UCH-1 (cell line): ENCODE measurements around the genes ACKR4, ACAD11, UBA5, TMEM108, CDV3 and TF.

DNA sequence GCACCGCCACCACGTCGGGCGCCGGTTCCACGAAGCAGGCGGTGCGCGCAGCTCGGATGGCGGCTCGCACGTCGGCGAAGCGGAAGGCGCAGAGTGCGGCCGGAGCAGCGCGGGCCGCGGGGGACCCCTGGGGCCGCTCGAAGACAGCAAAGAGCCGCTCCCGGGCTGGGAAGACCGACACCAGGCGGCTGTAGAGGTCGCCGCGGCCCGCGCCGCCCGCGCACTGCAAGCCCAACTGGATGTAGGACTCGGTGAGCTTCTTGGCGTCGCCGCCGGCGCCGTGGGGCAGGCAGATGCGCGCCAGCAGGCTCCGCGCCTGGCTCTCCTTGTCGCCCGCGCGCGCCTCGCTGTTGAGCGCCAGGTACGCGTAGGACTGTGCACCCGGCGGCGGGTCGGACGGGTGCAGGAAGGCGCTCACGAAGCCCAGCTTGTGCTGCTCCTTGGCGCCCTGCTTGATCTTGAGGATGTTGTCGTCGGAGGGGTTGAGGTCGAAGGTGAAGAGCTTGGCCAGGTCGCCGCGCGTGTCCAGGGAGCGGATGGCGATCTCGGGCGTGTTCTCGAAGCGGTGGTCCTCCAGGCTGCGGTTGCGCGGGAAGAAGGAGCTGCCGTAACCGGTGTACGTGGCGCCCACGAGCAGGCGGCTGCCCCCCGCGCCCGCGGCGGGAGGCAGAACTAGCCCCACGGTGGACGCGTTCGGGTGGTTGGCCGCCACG is 935 bp downstream of the PLXND1 start:
- RRBS, result 5% methylated on average over 25 of the region's 98 CpGs

DNA sequence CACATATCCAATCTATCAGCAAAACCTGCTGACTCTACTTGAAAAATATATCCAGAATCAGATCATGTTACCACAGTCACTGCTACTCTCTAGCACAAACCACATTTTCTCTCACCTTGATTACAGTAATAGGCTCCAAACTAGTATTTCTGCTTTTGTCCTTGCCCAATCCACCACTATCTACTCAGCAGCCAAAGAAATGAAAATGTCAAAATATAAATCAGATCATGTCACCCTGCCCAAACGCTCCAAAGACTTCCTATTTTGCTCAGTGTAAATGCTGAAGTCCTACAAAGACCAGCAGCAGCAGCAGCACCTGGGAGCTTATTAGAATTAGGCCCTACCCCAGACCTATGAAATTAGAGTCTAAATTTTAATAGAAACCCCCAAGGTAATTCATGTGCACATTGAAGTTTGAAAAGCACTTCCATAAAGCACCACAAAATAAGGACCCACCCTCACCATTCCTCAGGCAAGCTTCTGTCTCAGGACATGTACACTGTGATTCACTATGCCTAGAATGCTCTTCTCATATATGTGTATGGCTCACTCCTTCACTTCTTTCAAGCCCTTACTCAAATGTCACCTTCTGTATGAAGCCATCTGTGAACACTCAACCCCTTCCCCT is 15.0 kb downstream of the TMCC1 start:
- RRBS, result no CpG with 5 or more reads among the region's 1 CpG

- RRBS, result no CpG with 5 or more reads among the region's 32 CpGs
These were observed 793 bp downstream of the TMCC1 start for GRCh38 chr3:129892576-129893260.

- RRBS, result no CpG with 5 or more reads among the region's 14 CpGs
These were observed 62.6 kb downstream of the ALG1L2 start for GRCh38 chr3:130144153-130144682.

DNA sequence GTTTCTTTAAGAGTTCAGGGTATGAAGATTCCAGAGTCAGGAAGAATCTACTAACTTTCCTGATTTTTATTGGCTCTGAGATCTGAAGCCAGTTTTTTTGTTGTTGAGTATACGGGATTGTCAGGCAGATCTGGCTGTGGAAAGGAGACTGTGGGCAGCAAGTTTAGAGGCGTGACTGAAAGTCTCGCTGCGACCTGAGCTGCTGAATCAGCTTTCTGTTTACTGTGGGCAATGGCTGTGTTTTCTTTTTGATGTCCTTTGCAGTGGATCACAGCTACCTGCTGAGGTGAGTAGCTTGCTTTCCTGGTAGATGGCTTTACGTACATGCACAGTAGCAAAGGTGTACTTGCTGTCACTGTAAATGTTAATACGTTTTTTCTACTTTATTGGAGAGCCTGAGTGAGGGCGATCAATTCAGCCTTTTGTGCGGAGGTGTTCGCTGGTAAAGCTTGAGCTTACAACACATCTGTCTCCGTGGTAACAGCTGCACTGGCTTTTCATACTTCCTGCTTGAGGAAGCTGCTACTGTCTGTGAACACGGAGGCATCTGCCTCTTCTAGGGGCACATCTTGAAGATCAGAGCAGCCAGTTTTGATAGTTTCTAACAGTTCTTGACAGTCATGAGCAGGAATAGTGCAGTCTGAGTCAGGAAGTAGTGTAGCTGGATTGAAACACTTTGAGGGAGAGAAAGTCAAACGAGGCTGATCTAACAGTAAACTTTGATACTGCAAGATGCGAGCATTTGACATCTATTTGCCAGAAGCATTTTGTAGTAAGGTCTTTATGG is 97.9 kb downstream of the ALG1L2 start:
- RRBS, result no CpG with 5 or more reads among the region's 13 CpGs

GRCh38 chr3:130941436-130942254 is 47.8 kb downstream of the ATP2C1 start:
- RRBS, result no CpG with 5 or more reads among the region's 5 CpGs

DNA sequence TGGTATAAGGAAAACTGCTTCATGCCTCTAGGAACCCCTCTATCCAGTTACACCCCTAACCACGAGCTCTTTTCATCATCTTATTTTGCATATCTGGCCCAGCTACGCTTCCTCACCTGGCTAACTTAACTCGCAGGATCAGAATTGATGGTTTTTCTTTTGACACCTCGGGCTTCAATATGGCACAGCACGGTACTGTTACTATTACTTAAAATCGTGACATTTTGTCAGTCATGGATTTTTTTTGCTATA is 796 bp downstream of the ASTE1 start:
- RRBS, result no CpG with 5 or more reads among the region's 6 CpGs

DNA sequence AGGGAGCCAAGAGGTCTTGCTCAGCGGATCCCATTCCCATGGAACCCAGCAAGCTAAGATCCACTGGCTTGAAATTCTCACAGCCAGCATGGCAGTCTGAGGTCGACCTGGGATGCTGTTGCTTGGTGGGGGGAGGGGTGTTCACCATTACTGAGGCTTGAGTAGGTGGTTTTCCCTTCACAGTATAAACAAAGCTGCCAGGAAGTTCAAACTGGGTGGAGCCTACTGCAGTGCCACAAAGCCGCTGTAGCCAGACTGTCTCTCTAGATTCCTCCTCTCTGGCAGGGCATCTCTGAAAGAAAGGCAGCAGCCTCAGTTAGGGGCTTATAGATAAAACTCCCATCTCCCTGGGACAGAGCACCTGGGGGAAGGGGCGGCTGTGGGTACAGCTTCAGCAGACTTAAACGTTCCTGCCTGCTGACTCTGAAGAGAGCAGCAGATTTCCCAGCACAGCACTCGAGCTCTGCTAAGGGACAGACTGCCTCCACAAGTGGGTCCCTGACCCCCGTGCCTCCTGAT is 15.7 kb downstream of the NEK11 start:
- RRBS, result no CpG with 5 or more reads among the region's 7 CpGs

DNA sequence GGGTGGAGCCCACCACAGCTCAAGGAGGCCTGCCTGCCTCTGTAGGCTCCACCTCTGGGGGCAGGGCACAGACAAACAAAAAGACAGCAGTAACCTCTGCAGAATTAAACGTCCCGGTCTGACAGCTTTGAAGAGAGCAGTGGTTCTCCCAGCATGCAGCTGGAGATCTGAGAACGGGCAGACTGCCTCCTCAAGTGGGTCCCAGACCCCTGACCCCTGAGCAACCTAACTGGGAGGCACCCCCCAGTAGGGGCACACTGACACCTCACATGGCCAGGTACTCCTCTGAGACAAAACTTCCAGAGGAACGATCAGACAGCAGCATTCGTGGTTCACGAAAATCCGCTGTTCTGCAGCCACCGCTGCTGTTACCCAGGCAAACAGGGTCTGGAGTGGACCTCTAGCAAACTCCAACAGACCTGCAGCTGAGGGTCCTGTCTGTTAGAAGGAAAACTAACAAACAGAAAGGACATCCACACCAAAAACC is 49.6 kb upstream of the NUDT16 start:
- RRBS, result no CpG with 5 or more reads among the region's 8 CpGs

DNA sequence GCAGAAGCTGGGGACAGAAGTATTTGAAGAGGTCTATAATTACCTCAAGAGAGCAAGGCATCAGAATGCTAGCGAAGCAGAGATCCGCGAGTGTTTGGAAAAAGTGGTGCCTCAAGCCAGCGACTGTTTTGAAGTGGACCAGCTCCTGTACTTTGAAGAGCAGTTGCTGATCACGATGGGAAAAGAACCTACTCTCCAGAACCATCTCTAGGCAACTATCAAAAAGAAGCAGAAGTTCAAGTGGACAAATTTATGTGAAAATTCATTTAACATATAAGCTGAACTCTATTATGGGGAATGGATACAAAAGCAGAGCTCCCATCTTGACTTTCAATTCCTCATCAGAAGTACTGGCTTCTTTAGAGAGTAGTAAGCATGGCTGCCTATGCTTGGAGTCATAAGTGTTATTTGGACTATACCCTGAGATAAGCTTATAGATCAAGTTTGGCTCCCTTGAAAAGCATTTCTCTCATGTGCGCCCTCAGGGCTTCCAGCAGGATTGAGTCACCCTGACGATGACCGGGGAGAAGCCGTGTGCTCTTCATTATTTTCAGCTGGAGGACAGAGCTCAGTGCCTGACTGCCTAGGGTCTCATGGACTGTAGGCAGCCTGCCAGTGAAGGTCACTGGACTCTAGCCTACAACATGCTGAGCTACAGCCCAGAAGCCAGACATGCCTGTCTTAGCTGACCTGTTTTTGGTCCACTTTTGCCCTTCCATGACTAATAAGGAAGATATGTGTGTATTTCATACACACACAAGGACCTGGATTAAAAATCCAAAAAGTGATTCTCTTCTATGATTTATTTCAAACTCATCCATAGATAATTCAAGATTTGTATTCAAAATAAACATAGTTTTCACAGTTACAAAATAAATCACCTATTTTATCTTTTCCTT is 31.8 kb upstream of the NUDT16 start:
- RRBS, result no CpG with 5 or more reads among the region's 9 CpGs

GRCh38 chr3:132596817-132597376 is at the start of gene ACKR4:
Gene ACKR4, plus strand, starts transcription at chr3:132597270.
- RRBS, result no CpG with 5 or more reads among the region's 2 CpGs

DNA sequence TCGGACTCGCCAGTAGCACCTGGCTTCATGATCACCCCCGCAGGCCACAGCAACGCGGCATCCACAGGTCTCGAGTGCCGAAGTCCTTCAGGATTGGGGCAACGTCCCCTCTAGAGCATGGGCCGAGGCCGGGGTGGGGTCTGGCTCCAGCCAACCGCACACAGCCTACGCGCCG is at the start of gene ACAD11:
Gene ACAD11 (minus strand): TSS at position 87 of the 175 bp plus-strand sequence.
- RRBS, result no CpG with 5 or more reads among the region's 14 CpGs

GRCh38 chr3:132660147-132661004 is at the start of gene UBA5:
Gene UBA5, plus strand, starts transcription at chr3:132660329.
- RRBS, result 6% methylated on average over 17 of the region's 65 CpGs

GRCh38 chr3:133037845-133038668 is at the start of gene TMEM108:
Gene TMEM108, plus strand, starts transcription at chr3:133038391.
- RRBS, result 5% methylated on average over 5 of the region's 63 CpGs

DNA sequence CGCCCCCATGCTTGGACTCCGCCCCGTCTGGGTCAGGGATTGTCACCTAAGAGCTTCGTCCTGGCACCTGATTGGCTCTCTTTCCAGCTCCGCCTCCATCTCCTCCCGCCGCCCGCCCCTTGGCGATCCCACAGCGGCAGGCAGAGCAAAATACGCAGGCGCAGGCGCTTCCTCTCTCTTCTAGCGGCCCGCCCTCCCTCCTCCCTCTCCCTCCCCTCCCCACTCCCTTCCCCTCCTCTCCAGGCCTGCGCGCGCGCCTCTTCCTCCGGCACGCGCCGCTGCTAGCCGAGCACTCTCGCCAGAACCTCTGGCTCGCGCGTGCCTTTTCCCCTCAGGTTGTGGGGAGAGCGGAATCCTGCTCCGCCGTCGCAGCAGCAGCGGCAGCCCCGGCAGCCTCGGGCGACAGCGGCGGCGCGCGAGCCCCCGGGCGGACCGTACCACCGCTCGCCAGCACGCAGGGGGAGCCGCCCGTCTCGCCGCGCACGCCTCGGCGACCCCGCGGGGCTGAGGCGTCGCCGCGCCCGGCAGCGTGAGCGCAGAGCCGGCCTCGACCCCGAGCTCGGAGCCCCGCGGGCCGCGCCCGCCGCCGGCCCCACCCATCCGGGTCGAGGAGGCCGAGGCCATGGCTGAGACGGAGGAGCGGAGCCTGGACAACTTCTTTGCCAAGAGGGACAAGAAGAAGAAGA is at the start of gene CDV3:
Gene CDV3 (plus strand): TSS at position 264 of the 686 bp plus-strand sequence.
- RRBS, result 2% methylated on average over 18 of the region's 80 CpGs

GRCh38 chr3:133574815-133575343 is 1.4 kb downstream of the CDV3 start:
- RRBS, result no CpG with 5 or more reads among the region's 8 CpGs

DNA sequence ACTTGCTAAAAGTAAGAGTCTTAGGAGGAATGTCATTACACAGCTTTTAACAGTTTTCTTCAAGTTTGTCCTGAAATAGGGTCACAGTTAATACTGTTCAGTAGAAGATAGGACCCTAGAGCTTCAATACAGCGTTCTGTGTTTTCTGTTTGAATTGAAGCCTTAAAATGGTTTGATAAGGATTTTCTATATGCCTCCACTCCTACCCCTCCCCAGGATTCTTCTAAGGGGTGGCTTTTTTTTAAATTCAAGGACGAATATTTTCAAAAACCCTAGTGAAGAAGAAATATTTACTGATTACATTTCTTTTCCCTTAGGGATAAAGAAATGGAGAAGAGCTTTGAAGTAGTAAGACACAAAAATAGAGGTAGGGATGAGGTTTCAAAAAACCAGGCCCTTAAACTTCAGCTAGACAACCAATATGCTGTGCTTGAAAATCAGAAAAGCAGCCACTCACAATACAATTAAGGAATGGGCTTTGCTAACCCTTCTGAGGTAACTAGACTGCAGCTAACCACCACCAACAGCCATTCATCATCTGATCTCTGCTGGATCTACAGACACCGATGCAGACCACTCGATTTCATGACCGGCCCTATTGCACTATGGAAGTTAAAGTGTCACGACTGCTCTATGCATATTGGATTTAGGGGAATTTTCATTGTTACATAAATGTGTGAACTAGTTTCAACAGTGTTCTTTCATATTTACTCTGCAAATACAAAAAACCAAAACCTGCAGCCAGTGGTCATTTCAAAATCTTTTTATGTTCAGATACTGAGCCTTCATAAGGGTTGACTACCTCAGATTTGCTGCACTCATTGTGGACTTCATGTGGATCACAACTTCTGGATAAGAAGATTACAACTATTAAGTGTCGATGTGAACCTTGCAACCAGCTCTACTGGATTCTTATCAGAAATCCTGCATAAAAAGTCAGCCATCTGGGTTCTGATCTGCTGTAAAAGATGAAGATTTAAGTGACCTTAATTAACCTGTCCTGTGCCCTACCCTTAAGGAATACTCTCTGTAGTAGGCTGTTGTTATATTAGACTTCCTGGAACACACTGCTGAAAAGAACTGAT is 14.4 kb downstream of the CDV3 start:
- RRBS, result no CpG with 5 or more reads among the region's 7 CpGs

DNA sequence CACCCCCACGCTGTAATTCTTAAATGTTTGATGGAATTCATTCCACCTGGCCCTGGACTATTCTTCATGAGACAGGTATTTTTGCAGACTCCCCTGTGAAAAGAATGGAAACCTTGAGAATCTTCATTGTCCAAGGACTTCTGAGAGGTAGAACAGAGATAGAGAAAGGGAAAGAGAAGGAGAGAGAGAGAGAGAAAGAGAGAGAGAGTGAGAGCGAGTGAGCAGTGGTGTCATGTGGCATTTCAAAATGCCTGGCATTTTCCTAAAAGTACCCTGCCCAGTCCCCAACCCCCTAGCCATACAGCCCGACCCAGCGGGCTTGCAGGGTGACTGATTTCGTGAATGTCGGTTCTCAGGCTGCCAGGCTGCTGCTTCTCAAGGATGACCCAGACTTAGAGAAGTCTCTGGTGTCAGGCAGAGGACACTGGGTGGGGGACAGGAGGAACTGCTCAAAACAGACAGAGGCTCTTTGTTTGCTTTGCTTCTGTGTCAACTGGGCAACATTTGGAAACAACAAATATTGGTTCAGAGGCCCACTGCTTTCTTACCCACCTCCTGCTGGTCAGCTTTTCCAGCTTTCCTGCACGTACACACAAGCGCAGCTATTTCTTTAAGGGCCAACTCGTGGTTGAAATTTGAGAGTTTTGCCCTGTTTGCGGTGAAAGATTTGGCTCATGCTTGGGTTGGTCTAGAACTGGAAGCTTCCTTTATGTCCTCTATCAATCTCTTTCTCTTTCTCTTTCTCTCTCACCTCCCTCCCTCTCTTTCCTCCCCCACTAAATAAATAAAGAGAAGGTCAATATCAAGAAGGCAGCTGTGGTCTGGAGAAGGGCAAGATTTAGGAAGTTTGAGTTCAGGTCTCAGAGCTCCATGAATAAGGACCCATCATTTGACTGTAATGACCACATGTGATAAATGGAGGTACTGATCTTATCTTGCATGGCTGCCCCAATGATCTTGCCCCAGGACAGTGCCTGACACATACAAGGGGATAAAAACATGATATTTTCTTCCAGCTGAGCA is 3.6 kb upstream of the TF start:
- RRBS, result no CpG with 5 or more reads among the region's 10 CpGs

- RRBS, result 22% methylated on average over 15 of the region's 56 CpGs
These were observed at the start of gene TF for GRCh38 chr3:133745785-133746875. Gene TF, plus strand, starts transcription at chr3:133746393.